ENCODE data around the genes CDC42BPB, LBHD2 and MARK3.

DNA sequence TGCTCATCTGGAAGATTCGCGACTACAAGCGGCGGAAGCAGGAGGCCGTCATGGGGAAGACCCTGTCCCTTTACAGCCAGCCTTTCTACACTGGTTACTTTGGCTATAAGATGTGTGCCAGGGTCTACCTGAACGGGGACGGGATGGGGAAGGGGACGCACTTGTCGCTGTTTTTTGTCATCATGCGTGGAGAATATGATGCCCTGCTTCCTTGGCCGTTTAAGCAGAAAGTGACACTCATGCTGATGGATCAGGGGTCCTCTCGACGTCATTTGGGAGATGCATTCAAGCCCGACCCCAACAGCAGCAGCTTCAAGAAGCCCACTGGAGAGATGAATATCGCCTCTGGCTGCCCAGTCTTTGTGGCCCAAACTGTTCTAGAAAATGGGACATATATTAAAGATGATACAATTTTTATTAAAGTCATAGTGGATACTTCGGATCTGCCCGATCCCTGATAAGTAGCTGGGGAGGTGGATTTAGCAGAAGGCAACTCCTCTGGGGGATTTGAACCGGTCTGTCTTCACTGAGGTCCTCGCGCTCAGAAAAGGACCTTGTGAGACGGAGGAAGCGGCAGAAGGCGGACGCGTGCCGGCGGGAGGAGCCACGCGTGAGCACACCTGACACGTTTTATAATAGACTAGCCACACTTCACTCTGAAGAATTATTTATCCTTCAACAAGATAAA is 17.0 kb upstream of the AMN start:
- PRO-cap, result no peak

DNA sequence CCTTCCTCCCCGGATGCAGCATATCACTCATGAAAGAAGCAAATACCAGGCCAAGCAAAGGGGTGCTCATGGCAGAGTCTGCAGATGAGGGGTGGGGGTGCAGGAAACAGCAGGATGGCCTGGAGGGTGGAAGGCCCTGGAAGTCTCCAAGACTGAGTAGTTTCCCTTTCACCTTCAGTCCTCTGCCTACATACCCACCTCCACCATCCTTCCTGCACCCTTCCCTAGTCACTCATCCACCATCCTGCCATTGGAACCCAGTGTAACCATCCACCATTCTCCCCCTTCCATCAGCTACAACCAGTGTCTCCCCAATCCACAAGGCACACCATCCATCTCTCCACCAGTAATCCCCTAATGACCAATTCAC is 4.4 kb upstream of the AMN start:
- PRO-cap, result no peak

DNA sequence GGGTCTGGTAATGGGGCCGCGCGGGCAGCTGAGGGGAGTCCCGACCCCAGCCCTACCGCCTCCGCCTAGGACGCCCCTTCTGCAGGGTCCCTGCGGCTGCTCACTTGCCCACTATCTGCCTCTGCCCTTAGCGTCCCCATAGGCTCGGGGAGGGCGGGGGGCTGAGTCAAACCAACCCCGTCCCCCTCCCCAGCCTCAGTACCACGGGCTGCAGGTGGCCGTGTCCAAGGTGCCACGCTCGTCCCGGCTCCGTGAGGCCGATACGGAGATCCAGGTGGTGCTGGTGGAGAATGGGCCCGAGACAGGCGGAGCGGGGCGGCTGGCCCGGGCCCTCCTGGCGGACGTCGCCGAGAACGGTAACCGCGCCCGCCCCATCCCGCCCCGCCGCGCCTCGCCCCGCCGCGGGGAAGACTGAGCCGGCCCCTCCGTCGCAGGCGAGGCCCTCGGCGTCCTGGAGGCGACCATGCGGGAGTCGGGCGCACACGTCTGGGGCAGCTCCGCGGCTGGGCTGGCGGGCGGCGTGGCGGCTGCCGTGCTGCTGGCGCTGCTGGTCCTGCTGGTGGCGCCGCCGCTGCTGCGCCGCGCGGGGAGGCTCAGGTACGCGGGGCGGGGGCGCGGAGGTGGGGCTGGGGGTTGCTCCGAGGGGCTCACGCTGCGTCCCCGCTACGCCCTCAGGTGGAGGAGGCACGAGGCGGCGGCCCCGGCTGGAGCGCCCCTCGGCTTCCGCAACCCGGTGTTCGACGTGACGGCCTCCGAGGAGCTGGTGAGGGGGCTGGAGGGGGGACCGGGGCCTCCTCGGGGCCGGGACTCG is 7.5 kb downstream of the AMN start:
- PRO-cap, result no peak

GRCh38 chr14:102930542-102931715 is 8.5 kb downstream of the AMN start:
- PRO-cap, result no peak

- PRO-cap, result no peak
Observed at GRCh38 chr14:102931932-102933151, 9.9 kb downstream of the AMN start.

GRCh38 chr14:102966458-102967409 is 44.3 kb downstream of the AMN start:
- PRO-cap, result no peak

DNA sequence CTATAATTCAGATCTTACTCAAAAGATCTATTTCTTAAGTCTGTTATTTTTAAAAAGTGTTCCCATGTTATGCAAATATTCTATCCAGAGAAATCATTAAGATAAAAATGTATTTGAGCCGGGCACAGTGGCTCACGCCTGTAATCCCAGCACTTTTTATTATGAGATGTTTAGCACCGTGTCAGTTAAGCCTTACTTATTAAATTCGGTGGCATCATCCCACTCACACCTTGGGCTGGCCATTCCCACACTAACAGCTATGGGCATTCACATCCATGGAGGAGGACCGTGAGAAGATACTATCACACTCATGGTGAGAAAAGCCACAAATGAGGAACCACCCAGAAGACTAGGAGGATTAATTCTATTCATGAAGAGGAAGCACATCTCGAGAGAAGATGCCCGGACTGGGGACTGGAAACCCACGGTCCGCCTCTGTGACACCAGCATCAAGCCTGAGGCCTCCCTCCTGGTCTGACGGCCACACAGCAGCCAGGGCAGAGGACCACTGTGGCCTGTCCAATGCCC is 5.0 kb downstream of the CDC42BPB start:
- PRO-cap, result no peak

DNA sequence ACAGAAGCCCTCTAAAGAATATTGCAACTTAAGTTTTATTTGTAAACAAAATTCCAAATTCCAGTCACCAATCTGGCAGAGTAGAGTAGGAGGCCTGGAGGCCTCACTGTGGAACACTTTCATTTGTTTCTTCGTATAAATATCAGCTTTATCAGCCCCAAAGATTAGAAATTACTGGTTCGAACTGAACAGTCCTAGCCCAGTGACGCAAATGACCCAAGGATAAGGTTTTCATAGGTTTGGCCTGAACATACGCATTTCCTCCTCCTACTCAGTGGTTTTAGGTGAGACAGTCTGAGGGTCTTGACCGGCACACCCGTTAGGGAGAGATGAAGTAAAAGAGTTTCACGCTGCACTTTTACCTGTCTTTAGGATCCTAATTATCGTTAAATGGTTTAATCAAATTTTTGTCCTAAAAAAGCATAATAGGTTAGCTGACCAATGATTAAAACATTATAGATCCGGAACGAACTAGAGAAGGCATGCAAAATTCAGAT is 1.6 kb downstream of the CDC42BPB start:
- PRO-cap, result no peak

DNA sequence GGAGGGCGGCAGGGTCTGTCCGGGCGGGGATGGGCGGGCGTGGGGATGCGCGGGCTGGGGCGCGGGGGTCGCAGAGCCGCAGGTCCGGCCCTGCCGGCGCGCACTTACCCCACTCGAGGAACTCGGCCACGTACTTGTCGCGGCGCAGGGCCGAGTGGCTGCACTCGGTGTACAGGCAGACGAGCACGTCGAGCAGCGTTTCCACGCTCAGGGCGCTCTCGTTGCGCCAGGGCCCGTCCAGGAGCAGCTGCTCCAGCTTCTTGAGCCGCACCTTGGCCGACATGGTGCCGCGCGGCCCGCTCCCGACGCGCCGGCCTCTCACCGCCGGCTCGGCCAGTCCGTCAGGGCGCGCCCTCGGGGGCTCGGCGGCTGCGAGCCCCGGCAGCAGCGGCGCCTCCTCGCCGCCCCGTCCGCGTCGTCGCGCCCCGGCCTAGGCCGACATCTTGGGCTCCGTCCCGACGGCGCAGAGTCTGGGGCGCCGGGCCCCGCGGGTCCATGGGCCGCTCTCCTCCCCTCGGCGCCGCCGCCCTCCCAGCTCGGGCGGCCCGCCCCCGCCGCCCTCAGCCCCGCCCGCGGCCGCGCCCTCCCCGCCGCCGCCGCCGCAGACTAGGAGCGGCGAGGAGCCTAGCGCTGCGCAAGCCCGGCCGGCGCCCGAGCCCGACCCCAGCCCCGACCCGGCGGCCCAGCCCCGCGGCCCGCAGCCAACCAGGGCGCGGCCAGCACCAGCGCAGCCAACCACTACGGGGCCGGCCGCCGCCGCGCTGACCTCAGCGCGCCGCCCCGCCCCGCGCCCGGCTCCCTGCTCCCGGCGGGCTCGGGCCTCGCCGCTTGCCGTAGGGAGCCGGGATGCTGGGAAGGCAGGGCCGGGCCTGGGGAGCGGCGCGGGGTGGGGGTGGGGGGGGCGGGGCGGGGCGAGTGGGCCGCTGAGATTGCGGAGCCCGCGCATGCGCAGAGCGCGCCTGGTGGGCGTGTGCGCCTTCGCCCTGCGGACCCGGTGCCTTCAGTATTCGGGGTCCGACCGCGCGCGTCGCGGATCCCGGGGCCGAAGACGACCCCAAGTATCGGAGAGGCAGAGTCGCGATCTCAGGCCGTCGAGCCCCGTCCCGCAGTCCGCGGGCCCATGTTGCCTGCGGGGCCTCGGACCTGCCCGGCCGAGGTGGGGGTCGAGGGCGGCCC is at the start of gene CDC42BPB:
TSS of gene CDC42BPB (minus strand) at position 659 of the 1,176 bp plus-strand sequence.
- PRO-cap, result bidirectional peak, plus-strand start at position 951 of the sequence, minus-strand start at position 830 of the sequence

DNA sequence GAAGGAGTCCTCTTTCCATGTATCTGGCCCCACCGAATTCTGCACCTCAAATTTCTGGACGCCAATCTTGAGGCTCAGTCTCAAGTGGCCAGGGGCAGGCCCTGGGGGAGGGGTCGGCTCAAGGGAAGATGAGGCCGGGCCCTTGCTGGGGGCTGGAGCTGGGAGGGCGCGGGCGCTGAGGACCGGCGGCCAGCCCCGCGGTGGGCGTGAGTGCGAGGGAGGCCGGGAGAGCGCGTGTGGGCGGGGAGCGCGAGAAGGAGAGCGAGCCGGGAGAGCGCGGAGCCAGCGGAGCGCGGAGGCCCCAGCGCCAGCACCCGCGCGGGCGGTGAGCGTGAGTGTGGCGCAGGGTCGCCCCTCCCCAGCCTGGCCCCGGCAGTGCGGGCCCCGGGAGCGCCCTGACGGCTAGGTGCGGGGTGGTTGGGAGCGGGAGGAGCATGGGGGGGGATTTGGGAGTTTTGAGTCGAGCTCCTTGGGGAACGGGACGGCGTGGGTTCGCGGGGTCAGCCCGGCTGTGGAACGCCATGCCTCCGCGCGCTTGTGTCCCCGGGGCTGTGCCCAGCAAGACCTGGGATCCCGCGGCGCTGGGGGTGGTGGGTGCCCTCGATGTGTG is at the start of gene LBHD2:
TSS of gene LBHD2 (plus strand) at position 269 of the 610 bp plus-strand sequence.
- PRO-cap, result no peak

DNA sequence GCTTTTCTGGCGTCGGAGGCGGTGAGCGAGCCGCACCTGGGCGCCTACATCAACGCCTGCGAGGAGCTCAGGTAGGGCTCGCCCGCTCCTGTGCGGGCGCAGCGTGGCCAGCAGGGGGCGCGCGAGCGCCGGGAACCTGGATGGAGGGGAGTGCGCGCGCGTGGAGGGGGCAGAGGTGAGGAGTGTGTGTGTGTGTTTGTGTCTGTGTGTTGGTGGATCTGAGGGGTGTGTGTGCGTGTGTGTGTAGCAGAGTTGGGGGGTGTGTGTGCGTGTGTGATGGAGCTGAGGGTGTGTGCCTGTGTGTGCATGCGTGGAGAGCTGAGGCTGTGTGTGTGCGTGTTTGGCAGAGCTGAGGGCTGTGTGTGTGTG is 10.5 kb downstream of the EXOC3L4 start:
- PRO-cap, result no peak

DNA sequence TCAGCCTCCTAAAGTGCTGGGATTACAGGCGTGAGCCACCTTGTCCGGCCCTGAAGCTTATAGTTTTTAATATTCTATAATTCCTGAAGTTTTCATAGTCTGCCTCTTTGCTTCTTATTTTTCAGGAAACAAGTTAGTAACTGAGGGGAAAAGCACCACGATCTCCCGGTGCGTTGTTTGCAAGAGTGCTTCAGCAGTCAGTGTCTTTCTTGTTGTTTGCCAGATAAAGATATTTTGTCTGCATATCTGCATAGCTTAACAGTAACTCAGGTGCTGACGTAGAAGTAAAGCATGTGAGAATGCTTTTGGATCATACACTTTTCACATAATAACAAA is 85.1 kb downstream of the TNFAIP2 start:
- PRO-cap, result no peak

DNA sequence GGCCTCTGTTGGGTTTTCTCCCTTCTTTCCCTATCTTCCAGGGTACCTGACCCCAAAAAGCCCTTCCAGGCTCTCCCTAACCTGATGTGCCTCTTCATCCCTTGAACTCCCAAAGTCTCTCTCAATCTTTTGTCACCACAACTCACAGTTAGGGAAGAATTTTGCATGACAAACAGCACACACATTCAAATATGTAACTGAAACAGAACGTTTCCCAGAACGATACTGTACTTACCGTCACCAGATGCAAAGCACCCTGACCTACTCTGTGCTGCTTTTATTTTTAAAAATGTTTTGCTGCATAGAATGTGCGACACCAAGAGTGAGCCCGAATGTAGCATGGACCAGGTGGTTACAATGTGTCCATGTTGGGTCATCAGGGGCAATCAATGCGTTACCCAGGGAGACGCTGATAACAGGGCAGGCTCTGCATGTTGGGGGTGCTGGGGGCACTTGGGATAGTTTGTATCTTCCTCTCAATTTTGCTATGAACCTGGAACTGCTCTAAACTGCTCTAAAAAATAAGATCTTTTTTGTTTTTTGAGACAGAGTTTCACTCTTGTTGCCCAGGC is 14.6 kb upstream of the EIF5 start:
- PRO-cap, result no peak

DNA sequence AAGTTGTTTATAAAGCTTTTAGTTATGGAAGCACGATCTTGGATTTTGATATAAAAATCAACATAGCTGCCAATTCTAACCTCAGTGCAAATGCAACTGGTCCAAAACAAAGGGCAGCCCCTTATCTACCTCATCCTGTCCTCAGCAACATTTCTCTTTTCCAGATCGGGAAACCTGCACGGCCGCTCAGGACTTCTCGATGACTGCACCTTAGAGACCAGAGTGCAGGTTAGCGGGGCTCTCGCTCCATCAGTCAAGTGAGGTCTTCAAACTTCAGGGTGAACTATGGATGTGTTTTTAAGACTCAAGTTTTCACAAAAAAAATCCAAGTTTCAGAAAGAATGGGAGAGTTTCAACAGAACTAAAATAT is 1.5 kb upstream of the EIF5 start:
- PRO-cap, result no peak

DNA sequence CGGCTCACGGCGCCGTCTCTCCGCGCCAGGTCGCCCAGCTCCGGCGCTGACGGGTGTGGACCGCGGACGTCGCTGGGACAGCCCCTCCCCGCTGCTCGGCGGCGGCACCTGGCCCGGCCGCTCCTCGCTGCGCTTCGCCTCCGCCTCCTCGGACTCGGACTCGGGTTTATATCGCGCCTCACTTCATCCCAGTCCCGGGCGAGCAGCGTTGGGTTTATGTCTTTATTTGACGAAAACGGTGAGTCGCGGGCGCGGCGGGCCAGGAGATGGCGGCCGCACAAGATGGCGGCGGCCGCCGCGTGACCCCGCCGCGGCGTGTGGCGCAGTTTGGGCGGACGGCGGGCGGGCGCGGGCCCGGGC is 303 bp downstream of the EIF5 start:
- PRO-cap, result bidirectional peak, plus-strand start at position 325 of the sequence, minus-strand start at position 301 of the sequence

- PRO-cap, result no peak
Observed at GRCh38 chr14:103335785-103336226, 1.8 kb downstream of the EIF5 start.

DNA sequence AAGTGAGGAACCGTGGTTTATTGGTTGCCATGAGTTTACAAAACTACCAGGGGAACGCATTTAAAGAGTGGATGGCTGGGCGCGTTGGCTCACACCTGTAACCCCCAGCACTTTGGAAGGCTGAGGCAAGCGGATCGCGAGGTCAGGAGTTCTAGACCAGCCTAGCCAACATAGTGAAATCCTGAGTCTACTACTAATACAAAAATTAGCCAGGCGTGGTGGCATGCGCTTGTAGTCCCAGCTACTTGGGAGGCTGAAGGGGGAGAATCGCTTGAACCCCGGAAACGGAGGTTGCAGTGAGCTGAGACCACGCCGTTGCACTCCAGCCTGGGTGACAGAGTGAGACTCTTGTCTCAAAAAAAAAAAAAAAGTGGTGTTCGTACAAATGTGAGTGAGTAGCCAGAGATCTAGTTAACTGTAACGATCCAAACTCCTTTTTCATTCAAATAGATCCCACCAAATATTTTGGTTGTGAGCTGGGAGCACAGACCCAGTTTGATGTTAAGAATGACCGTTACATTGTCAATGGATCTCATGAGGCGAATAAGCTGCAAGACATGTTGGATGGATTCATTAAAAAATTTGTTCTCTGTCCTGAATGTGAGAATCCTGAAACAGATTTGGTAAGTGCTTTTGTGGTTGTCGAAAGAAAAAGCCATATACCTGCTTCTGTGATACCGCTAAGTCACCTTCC is 2.3 kb downstream of the EIF5 start:
- PRO-cap, result no peak

- PRO-cap, result bidirectional peak, plus-strand start at chr14:103385410, minus-strand start at chr14:103385259
Observed at GRCh38 chr14:103385310-103385562, at the start of gene MARK3. MARK3 (plus strand) TSS chr14:103385415.

DNA sequence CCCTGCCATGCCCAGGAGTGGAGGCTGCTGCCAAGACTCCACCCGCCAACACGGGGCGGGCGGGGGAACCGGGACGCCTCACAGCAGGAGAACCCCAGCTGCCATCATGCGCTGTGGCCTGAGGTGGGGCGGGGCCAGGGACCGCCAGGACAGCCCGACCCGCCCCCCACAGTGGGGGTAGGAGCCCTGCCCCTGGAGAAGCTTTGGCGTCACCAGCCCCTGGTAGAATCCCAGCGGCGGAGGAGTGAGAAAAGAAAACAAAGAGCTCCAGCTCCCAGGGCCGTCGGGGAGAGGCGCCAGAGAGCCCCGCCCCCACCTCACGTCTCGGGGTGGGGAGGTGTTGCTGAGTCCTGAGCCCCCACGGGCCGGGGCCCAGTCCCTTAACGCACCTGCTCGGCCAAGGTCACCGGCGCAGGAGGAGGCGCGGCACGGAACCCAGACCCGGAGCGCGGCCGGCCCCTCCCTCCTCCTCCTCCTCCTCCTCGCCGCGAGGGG is 1.9 kb downstream of the CKB start:
- PRO-cap, result bidirectional peak, plus-strand start outside the sequence, minus-strand start at position 448 of the sequence

DNA sequence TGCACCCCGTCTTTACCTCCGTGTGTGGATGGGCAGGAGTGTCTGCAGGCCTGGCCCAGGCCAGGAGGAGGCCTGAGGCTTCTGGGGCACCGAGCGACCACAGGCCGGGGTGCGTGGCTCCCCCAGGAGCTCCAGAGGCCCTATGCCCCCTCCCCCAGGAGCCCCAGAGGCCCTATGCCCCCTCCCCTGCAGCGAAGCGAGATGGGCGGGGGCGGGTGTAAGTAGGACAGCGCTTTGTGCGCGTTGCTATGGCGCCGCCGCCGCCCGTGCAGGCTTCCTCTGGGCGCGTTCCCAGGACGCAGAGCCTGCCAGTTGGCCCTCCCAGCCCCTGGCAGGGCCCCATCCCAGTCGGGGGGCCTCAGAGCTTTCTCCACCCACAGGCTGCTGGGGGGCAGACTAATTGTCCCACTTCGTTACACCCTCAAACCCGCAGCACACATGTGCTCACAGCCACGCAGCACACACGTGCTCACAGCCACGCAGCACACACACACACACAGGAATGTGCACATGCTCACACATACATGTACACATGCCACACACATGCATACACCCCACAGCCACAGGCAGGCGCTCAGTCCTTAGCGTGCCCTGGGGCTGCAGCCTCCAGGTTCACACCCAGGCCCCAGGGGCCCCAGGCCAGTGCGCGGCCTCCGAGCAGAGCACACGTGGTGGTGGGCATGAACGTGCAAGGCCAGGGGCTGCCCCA is 15.4 kb downstream of the TRMT61A start:
- PRO-cap, result no peak